Right common carotid artery plus branches (tissue), 1 donor: ENCODE data around the genes MAPKAP1 and PTRH1.

DNA sequence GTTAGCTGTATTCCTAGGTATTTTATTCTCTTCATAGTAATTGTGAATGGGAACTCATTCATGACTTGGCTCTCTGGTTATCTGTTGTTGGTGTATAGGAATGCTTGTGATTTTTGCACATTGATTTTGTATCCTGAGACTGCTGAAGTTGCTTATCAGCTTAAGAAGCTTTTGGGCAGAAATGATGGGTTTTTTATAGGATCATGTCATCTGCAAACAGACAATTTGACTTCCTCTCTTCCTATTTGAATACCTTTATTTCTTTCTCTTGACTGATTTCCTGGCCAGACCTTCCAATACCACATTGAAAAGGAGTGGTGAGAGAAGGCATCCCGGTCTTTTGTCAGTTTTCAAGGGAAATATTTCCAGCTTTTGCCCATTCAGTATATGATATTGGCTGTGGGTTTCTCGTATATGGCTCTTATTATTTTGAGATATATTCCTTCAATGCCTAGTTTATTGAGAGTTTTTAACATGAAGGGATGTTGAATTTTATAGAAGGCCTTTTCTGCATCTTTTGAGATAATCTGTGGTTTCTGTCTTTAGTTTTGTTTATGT is 102.7 kb upstream of the NR5A1 start:
- PRO-cap, result no peak

- PRO-cap, result no peak
Observed at GRCh38 chr9:124711344-124712274, 59.5 kb downstream of the NR6A1 start.

DNA sequence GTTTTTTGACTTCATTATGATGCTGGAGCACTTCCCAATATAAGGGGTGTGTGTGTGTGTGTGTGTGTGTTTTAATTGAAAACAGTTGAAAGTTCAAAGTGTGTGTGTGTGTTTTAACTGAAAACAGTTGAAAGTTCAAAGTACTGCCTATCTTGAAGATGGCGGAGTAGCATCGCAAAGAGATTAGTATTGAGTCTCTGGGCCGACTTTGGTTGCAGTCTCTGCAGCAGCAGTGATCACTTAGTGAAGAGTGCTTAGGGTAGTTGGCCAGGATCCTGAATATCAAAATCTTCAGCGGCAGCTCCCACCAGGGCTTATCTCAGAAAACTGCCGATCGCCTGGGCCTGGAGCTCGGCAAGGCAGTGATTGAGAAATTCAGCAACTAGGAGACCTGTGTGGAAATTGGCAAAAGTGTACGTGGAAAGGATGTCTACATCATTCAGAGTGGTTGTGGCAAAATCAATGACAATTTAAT is 7.1 kb upstream of the SCAI start:
- PRO-cap, result unidirectional peak, plus-strand start at position 156 of the sequence

- PRO-cap, result no peak
Observed at GRCh38 chr9:125428378-125428616, 166.7 kb downstream of the GAPVD1 start.

DNA sequence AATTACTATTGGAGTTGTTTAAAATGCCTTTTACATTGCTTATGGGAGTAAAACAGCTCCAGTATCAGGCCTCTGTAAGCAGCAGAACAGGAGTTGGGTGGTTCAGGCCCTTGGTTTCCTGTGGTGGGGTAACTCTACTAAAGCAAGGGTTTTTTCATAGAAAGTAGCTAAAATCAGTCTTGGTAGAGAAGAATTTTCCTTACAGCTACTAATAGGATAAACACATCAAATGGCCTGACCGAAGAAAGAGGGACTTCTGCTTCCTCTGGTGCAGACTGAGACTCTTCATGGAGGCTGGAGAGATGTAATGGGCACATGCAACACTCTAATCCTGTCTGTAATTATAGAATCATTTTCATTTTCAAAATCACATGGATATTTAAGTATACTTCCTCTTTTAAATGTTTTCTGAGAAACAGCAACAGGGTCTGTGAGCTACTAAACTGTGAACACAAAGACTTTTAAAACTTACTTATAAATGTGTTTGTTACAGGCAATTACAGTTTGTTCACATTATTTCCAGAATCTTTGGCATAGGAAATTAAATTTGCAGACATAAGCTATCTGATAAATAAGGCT is 176.9 kb downstream of the MAPKAP1 start:
- PRO-cap, result no peak

DNA sequence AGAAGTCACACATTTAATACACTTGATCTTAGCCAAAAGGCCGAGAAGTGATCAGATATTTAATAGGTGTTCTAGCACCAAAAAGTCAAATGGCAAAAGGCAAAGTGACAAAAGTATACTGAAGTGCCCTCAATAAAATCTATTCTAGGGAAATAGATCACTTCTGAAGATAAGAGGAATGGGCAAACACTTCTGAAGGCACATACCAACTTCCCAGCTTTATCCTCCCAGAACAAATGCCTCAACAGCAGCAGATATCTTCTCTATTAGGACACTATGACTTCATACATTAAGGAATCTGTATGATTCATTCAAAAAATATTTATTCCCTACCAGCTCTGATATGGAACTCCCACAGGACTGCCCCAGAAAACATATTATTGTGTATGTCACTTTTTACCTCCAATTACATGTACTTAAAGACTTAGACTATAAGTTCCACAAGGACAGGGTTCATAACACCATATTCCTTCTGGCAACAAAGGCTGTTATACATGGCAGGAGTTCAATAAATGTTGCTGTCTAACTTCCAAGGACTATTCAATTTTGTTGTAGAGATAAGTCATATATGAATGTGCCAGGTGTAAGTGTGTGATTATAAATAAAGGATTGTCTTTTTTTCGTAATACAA is 31.6 kb downstream of the MAPKAP1 start:
- PRO-cap, result no peak

- PRO-cap, result bidirectional peak, plus-strand start at chr9:125707364, minus-strand start at chr9:125707208
Observed at GRCh38 chr9:125706421-125707577, at the start of gene MAPKAP1. MAPKAP1 (minus strand) TSS chr9:125707208.

DNA sequence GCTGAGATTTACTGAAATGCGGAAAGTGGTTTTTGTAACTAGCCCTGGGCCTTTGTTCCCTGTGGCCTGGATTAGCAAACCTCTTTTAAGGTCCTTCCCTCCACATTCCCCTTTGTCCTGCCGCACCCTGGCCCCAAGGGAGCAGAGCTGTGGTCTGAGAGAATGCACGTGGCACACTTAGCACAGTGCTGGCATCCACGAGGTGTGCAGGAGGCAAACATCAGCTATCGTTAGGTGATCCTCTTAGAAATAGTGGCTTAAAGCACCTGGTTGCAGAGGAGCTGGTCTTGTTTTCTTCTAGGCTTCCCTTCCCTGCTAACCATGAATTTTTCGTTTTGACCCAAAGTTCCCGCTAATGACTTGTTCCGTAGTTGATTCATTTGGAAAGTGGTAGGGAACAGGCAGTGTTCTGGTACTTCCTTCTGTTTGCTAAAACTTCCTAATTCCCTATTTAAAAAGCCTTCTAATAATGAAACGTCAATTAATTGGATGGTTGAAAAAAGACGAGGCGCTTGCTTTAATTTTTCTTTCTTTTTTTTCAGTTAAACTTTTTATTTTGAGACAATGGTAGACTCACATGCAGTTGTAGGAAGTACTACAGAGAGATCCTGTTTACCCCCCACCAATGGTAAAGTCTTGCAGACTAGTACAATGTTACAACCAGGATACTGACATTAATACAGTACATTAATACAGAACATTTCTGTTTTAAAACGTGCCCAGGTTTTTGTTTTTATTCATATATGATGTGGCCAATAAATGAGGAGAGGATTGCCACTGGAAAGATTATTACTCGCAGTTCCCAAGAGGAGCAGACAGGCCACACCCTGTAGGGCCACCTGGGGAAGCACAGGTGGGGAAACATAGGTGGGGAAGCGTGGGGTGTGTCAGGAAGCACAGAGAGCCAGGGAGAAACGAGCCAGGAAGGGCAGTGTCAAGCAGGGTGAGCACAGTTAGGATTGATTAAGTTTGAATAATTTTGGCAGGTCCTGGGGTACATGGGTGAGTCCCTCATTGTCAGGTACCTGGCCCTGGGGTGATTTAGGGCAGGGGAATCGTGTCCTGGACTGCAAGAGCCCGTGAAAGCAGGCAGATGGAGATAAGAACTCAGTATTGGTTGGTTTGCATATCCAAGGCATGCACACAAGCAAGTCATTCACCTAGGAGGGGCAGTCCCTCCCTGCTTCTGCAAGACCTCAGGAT is 22.0 kb downstream of the MVB12B start:
- PRO-cap, result no peak

- PRO-cap, result no peak
Observed at GRCh38 chr9:126861716-126861915, 1.2 kb downstream of the ZBTB34 start.

GRCh38 chr9:126964881-126965602 is 50.5 kb downstream of the RALGPS1 start:
- PRO-cap, result no peak

DNA sequence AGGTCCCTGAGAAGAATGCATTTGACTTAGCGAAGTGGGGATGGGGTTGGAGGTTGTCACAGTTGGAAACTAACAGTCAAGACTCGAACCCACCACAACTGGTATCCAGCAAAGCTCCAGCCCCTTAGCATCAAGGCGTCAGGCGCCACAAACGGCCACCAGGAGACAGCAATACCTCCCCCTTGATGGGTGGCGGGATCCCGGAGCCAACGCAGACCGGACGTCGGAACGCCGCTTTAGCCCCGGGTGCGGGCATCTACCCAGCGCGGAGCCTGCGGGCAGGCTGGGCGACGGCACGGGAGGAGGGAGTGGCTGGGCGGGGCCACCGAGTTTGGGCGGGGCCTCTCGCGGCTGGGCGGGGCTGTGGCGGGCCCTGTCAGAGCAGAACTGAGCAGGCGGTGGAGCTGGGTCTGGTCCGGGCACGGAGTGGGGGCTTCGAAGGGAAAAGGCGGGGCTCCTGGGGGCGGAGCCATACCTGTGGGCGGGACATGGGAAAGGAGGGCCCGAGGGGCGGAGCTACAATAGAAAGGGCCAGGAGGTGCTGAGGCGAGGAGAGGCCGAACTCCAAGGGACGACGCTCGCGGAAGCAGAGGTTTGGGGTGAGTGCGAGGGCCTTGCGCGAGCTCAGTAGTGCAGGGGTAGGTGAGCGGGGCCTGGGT is 40.4 kb upstream of the GARNL3 start:
- PRO-cap, result bidirectional peak, plus-strand start at position 534 of the sequence, minus-strand start at position 274 of the sequence

GRCh38 chr9:127353759-127354428 is 43.1 kb upstream of the SLC2A8 start:
- PRO-cap, result no peak

GRCh38 chr9:127446445-127447325 is 4.5 kb downstream of the RPL12 start:
- PRO-cap, result no peak

DNA sequence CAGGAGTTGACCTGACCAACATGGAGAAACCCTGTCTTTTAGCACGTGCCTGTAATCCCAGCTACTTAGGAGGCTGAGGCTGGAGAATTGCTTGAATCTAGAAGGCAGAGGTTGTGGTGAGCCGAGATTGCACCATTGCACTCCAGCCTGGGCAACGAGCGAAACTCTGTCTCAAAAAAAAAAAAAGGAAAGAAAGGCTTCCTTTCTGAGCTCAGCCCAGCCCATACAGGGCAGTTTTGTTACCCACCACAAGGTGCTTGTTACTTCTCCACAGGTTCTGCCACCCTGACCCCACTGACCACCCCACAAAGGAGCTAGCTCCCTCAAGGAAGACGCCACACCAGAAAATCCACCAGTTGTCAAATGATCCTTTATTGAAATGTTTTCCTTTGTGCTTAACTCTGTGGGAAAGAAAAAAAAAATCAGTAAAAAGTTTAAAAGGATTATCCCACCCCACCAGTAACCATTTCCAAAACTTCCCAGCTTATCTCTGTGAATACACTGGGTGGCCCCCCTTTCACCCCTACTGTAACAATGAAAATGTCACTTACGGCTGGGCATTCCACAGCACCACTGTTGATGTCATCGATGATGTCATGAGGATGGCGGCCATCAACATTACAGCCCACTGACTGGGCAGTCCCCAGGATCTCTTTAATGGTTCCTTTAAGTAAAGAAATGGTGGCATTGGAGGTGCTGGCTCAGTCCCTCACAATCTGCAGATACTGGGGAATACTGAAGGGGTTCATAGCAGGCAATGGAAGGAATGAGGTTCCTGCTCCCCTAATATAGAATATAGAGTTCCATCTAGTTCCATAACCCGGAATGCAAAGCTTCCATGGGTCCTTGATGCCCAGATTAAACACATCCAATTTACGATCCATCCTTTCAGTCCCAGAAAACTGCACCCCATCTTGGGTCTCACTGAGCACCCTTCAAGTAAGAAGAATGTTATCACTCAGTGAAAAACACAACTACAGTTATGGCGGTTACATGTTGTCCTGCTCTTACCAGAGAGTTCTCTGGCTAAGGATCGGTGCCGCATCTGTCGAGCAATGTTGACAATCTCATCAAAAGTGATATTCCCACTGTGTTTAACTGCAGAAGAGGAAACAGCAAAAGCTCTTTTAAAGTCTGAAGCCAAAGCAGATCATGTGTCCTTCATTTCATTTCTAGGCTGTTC is 3.5 kb downstream of the RPL12 start:
- PRO-cap, result no peak

- PRO-cap, result no peak
Observed at GRCh38 chr9:127517662-127518306, 51.1 kb downstream of the NIBAN2 start.

GRCh38 chr9:127545253-127546299 is 23.3 kb downstream of the NIBAN2 start:
- PRO-cap, result unidirectional peak, minus-strand start at chr9:127545403

GRCh38 chr9:127572858-127573419 is 4.1 kb upstream of the NIBAN2 start:
- PRO-cap, result no peak

DNA sequence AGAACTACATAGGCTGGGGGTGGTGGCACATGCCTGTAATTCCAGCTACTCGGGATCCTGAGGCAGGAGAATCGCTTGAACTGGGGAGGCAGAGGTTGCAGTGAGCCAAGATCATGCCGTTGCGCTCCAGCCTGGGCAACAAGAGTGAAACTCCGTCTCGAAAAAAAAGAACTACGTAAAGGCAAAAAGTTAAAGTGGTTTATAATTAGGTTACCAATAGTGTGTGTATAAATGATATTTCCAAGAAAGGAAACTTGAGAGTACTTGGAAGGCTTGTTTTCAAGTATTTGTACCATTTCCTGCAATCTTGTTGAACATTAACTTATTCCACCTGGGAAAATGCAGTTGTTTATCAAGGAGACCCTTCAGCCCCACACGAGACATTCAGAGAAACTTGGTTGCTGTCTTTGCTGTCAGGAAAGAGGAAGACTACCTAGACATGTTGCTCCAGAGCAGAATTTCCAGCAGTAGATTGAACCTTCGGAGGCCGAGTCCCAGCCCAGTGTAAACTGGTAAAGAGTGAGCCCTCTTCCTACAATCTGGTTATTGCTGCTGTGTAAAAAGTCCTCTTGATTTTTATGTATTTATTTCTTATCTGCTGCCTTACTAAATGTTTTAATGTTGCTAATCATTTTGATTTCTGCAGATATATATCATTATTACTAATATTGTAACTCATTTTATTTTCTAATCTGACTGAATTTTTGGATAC is 30.1 kb downstream of the STXBP1 start:
- PRO-cap, result no peak

DNA sequence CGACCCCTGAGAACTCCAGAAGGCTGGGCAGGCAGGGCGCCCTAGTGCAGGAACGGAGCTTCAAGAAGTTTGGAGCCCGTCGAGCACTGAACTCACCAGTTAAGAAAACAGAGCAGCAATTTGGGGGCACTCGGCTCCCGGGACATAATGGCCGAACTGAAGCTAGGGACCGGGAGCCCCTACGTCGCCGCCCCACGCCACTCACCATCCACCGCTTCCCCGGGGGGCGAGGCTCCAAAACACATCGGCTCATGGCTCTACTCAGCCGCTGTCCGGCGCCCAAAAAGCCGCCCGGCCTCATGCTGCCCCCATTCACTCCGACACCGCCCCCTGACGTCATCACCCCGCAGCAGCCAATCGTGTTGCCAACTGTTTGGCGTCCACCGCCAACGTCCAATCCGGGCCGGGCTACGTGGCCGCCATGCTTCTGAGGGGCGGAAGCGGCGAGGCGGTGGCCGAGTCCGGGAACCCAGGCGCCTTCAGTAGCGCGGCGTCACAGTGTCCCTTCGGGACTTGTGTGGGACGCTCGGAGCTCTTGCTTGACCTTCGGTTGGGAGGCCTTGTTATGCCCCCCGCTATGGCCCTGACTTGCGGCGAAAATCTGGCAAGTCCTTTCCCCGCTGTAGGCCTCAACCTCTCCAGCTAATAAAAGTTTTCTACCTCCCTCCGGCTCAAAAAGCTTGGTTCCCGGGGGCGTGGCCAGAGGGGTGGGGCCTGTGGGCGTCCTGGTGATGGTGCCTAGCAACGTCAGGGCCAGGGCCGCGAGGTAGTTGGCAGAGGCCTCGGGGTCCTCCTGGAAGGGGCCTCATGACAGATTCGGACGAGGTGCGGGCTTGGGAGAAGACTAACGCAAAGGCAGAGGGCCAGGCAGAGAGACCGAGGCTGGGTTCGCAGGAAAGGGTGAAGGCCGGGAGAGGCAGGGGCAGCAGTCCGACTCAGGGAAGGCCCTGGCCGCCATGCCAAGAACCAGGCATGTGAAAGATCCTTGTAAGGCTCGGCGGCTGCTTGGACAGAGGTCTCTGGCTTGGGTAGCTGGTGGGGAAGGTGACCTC is at the start of gene PTRH1:
TSS of gene PTRH1 (minus strand) at position 325 of the 1,052 bp plus-strand sequence.
- PRO-cap, result bidirectional peak, plus-strand start at position 446 of the sequence, minus-strand start at position 322 of the sequence; bidirectional peak, plus-strand start at position 741 of the sequence, minus-strand start at position 647 of the sequence

- PRO-cap, result no peak
Observed at GRCh38 chr9:127724599-127725135, 8.8 kb downstream of the TTC16 start.